ENCODE measurements around the genes SEPHS1 and SUV39H2.

DNA sequence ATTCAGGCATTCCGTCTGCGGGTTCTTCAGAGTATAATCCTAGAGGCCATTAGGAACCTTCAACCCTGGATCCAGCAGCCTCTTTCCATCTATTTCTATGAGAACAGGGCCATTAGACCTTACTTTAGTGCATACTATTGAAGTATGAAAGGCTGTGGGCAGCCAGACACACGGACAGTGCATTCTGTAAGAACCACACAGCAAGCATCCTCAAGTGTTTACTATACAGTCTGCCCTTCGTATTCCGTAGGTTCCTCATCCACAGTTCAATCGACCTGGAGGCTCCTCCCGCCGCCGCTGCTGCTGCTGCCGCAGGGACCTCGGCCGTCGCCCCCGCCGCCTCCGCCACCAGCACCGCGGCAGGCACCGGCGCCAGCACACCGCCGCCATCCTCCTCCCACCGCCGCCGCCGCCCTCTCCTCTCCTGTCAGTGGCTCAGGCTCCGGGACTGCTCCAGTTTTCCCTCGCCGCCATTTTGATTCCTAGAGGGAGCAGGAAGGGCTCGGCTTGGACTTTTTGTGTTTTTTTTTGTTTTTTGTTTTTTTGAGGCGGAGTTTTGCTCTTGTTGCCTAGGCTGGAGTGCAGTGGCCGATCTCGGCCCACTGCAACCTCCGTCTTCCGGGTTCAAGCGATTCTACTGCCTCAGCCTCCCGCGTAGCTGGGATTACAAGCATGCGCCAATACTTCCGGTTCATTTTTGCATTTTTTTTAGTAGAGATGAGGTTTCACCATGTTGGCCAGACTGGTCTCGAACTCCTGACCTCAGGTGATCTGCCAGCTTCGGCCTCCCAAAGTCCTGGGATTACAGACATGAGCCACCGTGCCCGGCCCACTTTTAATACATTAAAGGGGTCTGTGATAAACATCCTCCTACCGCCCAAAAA, 3.0 kb upstream of the MCM10 start:
- PRO-cap: unidirectional peak, plus-strand start at position 269 of the sequence; unidirectional peak, minus-strand start at position 609 of the sequence

DNA sequence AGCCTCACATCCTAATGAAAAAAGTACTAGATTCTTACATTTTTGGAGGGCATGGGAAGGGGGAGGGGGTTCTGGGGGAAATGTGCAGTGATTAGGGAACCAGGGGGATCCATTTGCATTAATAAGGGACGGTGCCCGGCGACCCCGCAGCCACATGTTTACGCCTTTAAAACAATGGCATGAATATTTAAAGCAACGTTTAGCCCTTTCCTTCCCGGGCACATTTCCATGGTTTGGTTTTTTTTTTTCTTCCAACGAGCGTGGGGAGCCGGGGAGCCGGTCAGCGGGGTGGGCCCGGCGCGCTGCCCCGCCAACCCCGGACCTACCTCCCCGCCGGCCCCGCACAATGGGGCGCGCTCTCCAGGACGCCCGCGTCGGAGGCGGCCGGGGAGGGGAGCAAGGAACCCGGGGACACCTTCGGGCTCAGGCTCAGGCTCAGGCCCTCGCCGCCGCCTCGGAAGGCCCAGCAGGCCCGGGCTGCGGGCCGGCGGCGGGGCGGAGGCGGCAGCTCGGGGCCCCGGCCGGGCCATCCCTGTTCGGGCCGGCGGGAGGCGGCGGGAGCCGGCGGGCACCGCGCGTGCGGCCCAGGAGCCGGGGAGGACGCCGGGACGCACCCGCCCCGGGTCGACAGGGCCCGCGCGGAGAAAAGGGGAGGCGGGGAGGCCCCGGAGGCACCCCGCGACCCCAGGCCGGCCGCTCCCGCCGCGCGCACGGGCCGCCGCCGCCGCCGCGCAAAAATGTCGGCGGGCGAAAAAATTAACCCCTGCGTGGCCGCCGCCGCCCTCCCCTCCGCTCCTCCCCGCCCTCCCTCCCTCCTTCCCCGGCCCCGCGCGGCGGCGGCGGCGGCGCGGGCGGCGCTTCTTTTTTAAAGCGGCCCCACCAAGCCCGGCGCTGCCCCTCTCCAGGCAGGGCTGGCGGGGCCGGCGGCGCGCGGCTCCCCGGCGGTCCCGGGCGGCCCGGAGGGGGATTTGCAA, 855 bp downstream of the SEPHS1 start:
- PRO-cap: bidirectional peak, plus-strand start at position 587 of the sequence, minus-strand start at position 534 of the sequence; bidirectional peak, plus-strand start outside the sequence, minus-strand start at position 712 of the sequence

DNA sequence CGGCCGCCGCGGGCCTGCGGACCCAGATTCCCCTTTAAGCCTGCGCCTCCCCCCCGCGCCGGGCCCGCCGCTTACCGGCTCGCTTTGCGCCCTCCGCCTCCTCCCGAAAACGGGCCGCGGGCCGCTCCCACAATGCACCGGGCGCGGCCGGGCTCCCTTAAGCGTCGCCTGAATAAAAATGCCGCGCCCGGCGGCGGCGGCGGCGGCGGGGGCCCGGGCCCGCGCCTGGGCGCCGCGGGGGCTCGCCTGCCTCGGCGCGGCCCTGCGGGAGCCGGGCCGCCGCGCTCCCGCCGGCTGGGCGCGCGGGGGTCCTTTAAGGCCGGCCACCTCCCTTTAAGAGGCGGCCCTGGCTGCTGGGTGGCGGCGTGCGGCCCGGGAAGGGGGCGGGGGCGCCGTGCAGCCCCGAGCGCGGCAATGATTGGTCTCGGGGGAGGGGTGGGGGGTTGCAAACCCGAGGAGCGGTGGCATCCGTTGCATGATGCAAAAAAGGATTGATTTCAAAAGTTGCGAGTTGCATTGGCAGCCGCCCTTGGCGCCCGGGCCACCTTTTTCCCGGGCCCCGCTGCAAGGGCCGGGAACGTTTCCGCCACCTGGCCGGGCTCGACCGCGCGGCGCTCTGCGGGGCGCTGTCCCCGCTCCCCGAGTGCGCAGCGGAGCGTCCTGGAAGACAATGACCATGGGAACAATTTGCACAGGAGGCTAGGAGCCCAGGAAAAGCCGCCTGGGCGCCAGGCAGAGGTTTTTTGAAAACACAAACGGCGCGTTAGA, at the start of gene SEPHS1:
Gene SEPHS1, minus strand, starts transcription at position 369 of the 768 bp plus-strand sequence.
- PRO-cap: bidirectional peak, plus-strand start at position 196 of the sequence, minus-strand start outside the sequence; bidirectional peak, plus-strand start at position 432 of the sequence, minus-strand start at position 286 of the sequence

- PRO-cap: bidirectional peak, plus-strand start at chr10:13349218, minus-strand start at chr10:13348905
Observed at GRCh38 chr10:13348693-13349026, 567 bp upstream of the SEPHS1 start.

- PRO-cap: no peak
Observed at GRCh38 chr10:13527886-13528390, 876 bp downstream of the BEND7 start.

DNA sequence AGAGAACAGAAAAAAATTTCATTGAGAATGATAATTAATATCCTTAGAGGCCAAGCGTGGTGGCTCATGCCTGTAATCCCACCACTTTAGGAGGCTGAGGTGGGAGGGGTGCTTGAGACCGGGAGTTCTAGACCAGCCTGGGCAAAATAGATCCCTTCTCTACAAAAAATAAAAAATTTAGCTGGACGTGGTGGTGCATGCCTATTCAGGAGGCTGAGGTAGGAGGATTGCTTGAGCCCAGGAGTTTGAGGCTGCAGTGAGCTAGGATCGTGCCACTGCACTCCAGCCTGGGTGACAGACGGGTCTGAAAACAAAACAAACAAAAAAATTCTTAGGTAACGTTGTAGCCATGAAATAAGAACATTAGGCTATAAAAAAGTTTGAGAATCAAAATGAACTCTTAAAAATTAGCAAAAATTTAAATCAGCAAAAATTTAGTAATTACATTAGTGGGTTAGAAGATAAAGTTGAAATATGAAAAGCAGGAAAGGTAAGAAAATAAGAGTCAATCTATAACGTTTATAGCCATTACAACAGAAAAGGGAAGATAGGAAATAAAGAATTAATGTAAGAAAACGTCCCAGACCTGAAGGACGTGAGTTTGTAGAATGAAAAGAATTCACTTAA, 38.4 kb downstream of the PRPF18 start:
- PRO-cap: no peak

- PRO-cap: no peak
Observed at GRCh38 chr10:13633588-13634190, 46.9 kb downstream of the PRPF18 start.

- PRO-cap: no peak
Observed at GRCh38 chr10:13644403-13644974, 57.7 kb downstream of the PRPF18 start.

- PRO-cap: no peak
Observed at GRCh38 chr10:13648520-13648898, 61.7 kb downstream of the PRPF18 start.

DNA sequence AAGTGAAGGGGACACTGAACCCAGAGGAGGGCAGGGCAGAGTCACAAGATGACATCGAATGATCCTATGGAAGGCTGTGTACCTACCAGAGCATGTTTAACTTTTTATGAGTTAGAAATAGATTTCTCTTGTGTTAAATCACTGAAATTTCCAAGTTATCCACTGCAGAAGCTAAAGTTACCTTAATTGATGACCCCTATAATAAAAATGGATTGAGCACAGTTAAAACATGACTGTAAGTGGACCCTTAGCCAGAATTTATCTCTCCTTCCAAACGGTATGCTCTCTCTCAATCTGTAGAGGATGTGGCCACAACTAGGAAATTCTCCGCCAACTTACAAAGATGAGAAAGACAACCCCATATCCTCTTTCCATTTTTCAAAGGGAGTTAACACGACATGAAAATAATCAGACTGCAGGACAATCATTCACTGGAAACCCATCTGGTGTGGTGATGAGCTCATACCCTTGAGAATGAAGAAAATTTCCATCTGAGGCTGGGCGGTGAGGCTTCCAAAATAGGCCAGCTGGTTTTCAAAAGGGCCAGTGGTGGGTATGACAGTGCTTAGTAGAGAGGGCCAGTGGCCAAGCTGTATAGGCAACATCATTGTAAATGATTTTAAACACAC, 369.7 kb downstream of the FRMD4A start:
- PRO-cap: no peak

DNA sequence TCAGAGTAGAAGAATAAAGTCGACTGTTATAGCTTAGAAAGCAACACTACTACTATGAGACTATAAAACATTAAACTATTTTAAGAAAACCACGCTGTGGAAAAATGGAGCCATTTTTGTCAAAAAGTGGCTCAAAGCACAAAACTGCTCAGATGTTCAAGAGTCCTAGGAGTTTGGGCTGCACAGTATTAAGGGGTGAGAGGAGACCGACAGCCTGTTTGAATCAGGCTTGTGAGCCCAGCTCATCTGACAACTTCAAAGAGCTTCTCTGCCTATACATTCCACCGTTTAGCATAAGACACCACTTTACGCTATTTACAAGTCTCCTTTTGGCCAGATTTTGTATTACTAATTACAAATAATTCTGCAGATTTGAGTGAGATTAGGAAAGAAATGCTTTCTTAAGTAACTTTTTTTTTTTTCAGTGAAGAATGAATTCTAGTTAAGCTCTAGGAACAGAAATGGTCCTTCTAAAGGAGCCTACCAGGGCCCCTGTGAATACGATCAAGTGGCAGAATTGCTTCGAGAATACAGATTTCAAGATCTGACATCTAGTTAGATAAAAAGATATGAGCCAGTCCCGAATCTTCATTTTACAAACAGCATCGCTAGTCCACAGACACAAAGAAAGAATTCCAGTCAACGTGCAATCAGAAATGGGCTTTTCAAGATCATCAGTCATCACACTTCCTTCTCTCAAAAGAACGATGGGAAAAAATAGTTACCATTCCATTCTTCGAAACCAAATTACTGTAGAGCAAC, 188.2 kb upstream of the FRMD4A start:
- PRO-cap: no peak

DNA sequence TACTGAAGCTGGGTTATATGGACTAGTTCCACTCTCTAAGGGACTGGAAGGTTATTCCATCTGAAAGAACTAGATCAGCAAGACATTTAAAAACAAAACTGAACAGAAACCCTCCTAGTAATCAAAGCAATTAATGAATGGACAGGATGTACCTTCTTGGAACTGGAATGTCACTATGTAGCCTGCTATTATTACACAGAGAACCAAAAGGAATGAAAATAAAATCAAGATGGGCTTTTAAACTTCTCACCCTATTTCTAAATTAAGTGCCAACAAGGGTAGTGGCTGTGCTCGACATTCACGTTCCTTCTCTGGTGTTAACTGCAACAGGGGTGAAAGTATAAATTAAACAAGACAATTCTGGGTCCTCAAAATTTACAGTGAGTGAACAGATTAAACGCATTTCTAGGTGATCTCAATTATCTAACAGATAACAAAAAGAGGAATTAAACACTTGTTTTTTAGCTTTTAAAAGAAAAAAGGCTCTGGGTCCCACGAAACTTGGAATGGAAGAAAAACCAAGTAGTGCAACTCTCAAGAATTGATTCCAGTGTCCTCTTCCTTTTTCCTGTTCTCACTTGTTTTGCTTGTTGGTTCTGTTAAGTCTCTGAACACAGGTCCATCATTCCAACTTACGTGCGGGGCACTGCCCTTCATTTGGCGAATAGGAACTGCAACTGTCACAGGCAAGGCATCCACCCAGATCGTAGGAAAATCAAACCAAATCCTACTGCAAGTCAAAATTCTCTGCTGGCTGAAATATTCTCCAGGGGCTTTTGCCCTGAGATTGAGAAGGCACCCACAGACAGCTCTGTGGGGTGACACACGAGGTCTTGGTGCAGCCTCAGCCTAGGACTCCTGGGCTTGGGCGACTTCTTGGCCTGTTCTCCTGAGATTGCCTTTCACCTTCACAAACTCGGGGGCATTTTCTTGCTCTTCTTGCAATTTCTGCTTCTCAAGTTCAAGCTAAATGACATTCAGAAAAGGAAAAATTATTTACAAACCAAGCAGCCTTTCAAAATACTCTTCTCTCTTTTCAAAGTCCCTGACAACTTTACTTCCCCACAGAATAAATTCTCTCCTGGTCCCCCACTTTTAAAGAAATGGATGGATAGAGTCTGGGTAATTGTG, 190.0 kb upstream of the FRMD4A start:
- PRO-cap: no peak

DNA sequence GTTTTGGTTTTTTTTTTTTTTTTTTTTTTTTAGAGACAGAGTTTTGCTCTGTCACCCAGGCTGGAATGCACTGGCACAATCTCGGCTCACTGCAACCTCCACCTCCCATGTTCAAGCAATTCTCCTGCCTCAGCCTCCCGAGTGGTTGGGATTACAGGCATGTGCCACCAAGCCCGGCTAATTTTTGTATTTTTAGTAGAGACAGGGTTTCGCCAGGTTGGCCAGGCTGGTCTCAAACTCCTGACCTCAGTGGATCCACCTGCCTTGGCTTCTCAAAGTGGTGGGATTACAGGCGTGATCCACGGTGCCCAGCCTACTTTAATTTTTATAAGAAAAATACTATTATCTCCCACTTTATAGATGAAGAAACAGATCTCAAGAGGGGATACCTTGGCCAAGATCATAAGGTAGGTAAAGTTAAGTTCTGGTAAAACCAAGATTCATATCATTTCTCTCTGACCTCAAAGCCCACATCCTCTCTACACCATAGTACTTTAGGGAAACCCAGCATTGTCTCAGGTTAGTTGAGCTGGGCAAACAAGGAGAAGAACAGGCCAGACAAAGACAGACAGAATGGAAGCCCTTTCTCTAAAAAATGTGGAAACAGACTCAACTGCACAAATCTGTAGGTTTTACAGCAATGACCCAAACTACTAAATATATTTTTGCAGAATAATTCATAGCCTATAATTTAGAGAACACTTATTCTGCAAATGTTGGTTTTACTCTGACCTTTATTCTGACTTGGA, 197.6 kb upstream of the FRMD4A start:
- PRO-cap: no peak

GRCh38 chr10:14550102-14550895, 219.6 kb upstream of the FRMD4A start:
- PRO-cap: bidirectional peak, plus-strand start at chr10:14550823, minus-strand start at chr10:14550558

- PRO-cap: no peak
Observed at GRCh38 chr10:14561354-14561613, 213.4 kb downstream of the FAM107B start.

GRCh38 chr10:14570616-14571490, 203.8 kb downstream of the FAM107B start:
- PRO-cap: no peak

DNA sequence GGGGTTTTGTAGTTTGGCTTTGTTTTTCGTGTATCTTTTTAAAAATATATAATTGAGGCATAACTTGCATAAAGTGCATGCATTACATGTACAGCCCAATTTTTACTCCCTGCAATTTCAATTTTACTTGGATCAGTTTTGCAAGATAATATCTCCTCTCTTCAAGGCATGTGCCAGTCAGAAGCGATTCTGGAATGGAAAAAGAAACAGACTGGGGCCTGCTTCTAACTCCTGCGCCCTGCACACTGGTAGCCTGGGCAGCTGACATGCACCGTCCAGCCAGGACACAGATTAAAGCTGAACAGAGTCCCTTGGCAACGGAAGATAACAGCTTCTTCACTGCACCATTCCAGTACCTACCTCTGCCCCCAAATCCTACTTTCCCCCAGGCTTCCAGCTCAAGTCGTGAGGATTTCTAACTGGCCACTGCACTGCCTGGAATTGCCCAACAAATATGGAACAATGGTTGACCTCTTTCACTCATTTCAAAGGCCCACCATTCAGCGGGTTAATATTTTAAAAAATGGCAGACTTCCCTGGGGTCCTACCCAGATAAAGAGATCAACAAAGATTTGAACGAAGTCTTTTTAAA, 182.1 kb downstream of the FAM107B start:
- PRO-cap: no peak

- PRO-cap: bidirectional peak, plus-strand start at chr10:14604556, minus-strand start at chr10:14604401
Observed at GRCh38 chr10:14604027-14604724, 170.5 kb downstream of the FAM107B start.

GRCh38 chr10:14878475-14878949, at the start of gene SUV39H2:
TSS of gene SUV39H2 (plus strand) at chr10:14878866.
- PRO-cap: bidirectional peak, plus-strand start at chr10:14878875, minus-strand start at chr10:14878686

DNA sequence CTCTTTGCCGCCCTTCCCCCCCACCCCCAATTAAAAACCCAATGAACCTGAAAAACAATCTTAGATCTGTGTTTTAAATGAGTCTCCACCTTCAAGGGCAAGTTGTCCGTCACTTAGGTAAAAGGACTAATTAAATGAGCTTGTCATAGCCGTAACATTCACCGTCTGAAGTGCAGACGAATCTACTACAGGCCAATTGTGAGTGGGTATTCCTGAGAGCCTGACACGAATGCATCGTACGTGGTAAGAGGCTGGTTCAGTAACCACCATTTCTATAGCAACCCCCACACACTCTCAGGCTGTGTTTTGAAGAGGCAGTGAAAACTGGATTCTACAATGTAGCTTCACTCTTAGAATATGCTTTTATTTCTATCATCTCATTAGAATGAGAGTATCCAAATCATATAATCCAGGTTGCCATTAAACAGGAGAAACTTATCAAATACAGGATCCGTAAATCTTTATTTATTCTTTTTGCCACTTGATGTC, 70.1 kb upstream of the NMT2 start:
- PRO-cap: no peak

All from jejunum (tissue), 1 donor.